ENCODE measurements around a stretch of chr5.

GRCh38 chr5:53226-54257, 38.4 kb upstream of the PLEKHG4B start:
- RAMPAGE, long total RNA: no peak
- RRBS: 5% methylated on average over 14 of the region's 101 CpGs
PRO-cap:
- standard: no peak
- CoPRO, capped RNA only, 2 experiments: no peak in any of the 2 experiments
- CoPRO, capped and uncapped RNA, 2 experiments: no peak in any of the 2 experiments
- CoPRO, uncapped RNA only, 2 experiments: no peak in any of the 2 experiments
CAGE:
- cytosol, long polyA plus RNA: no peak
- long polyA plus RNA: no peak
- nucleolus, long total RNA: no peak
- nucleus, long polyA plus RNA: no peak

DNA sequence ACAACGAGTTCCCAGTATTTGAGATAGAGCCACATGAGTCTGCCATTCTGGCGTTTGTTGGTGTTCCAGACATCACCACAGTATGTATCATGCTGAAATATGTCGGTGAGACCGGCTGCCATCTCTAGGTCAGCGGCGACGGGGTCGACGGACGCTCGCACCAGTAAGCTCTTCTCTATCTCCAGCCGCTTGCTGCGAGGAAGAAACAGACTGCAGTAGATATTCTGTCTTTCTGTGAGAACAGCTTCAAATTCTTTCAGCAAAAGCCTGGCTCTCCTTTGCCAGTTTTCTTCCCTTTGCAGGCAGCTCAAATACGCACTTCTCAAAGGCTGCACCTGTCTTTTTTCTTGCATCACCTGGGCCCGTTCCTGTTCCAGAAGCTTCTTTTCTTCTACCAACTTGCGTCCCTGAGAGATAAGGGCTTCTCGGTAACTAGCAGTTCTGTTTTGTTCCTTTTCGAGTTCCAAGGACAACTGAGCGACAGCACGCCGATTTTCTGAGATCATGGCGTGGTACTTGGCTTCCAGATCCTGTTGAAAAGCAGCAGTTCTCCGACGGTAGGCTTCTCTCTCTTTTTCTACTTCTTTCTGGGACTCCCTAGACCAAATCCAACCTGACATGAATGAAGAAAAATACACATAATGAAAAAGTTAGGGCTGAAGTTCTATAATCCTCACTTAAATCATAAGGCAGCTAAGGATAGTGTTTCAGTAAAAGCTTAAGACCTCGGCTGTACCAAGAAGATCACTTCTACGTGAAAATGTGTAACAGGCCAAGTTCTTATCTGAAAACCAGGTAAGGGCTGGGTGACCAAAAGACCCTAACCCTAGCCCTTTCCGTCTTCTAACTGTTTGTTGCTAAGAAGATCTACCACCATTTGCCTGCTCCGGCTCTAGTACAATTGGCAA, 12.4 kb downstream of the CCDC127 start:
- RAMPAGE, long total RNA: no peak
- RRBS: 96% methylated on average over 1 of the region's 28 CpGs
PRO-cap:
- standard: no peak
- CoPRO, capped RNA only, 2 experiments: no peak in any of the 2 experiments
- CoPRO, capped and uncapped RNA, 2 experiments: no peak in any of the 2 experiments
- CoPRO, uncapped RNA only, 2 experiments: no peak in any of the 2 experiments
CAGE:
- cytosol, long polyA plus RNA: no peak
- long polyA plus RNA: no peak
- nucleolus, long total RNA: no peak
- nucleus, long polyA plus RNA: no peak

- RAMPAGE, long total RNA: no peak
- RRBS: no CpG with 5 or more reads among the region's 17 CpGs
PRO-cap:
- standard: no peak
- CoPRO, capped RNA only, 2 experiments: no peak in any of the 2 experiments
- CoPRO, capped and uncapped RNA, 2 experiments: no peak in any of the 2 experiments
- CoPRO, uncapped RNA only, 2 experiments: peak in 1 of 2 experiments; most common plus-strand start chr5:237816 (in 1)
CAGE:
- cytosol, long polyA plus RNA: no peak
- long polyA plus RNA: no peak
- nucleolus, long total RNA: no peak
- nucleus, long polyA plus RNA: no peak
Measured at GRCh38 chr5:237674-238215, 19.6 kb downstream of the SDHA start.

DNA sequence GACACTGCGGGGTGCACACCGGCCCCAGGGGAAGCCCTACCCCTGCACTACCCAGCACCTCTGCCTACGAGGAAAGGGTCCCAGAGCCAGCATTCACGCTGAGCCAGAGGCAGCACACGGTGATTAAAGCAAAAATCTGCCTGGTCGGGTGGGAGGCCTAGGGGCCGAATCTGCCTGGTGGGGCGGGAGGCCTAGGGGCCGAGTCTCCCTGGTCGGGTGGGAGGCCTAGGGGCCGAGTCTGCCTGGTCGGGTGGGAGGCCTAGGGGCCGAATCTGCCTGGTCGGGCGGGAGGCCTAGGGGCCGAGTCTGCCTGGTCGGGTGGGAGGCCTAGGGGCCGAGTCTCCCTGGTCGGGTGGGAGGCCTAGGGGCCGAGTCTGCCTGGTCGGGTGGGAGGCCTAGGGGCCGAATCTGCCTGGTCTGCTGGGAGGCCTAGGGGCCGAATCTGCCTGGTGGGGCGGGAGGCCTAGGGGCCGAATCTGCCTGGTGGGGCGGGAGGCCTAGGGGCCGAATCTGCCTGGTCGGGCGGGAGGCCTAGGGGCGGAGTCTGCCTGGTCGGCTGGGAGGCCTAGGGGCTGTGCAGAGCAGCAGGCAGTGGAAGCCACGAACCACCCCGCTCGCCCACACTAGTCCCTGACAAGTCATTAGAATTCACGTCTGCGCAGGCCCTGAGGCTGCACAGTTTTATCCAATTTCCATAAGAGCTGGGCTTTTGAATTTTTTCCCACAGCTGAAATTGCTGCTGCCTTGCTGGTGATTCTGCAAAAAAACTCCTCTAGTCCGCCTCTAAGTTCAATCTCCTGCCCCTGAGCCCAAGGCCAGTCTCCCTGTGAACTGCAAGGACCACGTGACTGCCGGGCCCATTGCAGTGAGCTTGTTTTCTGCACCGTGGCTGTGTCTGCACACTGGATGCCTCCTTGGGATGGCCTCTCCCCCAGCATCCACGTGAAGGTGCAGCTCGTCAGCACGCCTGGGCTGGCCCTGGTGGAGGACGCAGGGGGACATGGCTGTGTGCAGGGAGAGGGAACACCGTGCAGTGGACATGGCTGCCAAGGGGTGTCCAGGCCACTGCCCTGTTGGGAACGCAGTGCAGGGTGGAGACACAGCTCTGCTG, 27.5 kb upstream of the EXOC3 start:
- RAMPAGE, long total RNA: no peak
- RRBS: no CpG with 5 or more reads among the region's 46 CpGs
PRO-cap:
- standard: bidirectional peak, plus-strand start at position 170 of the sequence, minus-strand start at position 62 of the sequence; bidirectional peak, plus-strand start at position 389 of the sequence, minus-strand start at position 440 of the sequence; bidirectional peak, plus-strand start at position 577 of the sequence, minus-strand start at position 546 of the sequence
- CoPRO, capped RNA only, 2 experiments: peak in 2 of 2 experiments; most common plus-strand start position 476 of the sequence (in 2); most common minus-strand start position 444 of the sequence (in 2)
- CoPRO, capped and uncapped RNA, 2 experiments: peak in 2 of 2 experiments; most common plus-strand start position 385 of the sequence (in 1); most common minus-strand start position 125 of the sequence (in 1)
- CoPRO, uncapped RNA only, 2 experiments: no peak in any of the 2 experiments
CAGE:
- cytosol, long polyA plus RNA: no peak
- long polyA plus RNA: no peak
- nucleolus, long total RNA: no peak
- nucleus, long polyA plus RNA: no peak

DNA sequence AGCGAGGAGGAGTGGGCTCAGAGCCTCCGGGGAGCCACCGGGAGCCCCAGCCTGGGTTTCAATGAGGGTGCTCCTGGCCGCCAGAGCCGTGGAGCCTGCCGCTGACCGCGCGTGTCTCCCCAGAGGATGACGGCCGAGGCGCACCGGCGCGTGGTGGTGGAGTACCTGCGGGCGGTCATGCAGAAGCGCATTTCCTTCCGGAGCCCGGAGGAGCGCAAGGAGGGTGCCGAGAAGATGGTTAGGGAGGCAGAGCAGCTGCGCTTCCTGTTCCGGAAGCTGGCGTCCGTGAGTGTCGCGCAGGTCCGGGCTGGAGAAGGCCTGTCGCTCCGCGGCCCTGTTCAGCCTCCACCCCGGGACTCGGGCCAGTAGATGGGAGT, 22.0 kb downstream of the EXOC3 start:
- RAMPAGE, long total RNA: no peak
- RRBS: 96% methylated on average over 22 of the region's 34 CpGs
PRO-cap:
- standard: no peak
- CoPRO, capped RNA only, 2 experiments: no peak in any of the 2 experiments
- CoPRO, capped and uncapped RNA, 2 experiments: no peak in any of the 2 experiments
- CoPRO, uncapped RNA only, 2 experiments: peak in 1 of 2 experiments; most common plus-strand start position 61 of the sequence (in 1)
CAGE:
- cytosol, long polyA plus RNA: no peak
- long polyA plus RNA: no peak
- nucleolus, long total RNA: no peak
- nucleus, long polyA plus RNA: no peak

DNA sequence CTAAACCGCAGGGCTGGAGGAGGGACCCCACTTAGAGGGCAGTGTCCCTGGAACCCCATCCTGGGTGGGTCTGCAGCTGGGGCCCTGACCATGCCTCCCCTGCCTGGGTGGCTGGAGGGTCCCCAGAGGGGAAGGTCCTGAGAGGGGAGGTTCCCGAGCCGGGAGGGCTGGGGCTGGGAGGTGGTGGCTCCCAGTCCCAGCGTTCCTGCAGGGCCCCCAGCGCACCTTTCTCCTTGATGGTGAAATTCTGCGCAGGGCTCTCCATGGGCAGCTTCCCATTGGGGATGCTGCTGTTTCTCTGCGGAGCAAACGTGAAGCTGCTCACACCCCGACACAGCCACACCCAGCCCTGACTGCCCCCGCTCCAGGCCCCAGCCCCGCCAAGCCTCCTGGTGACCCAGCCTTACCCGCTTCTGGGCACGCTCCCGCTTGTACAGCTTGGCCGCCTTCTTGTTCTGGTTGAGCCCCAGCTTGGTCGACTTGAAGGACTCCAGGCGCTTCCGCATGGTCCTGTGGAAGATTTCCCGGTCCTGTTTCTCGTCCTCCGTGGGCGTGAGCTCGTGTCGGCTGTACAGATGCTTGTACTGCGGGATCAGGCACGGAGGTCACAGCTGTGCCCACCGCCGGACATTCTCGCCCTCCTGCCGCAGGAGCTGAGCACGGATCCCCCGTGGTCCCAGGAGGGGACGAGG, 33.0 kb downstream of the EXOC3 start:
- RAMPAGE, long total RNA: no peak
- RRBS: 24% methylated on average over 3 of the region's 33 CpGs
PRO-cap:
- standard: no peak
- CoPRO, capped RNA only, 2 experiments: no peak in any of the 2 experiments
- CoPRO, capped and uncapped RNA, 2 experiments: no peak in any of the 2 experiments
- CoPRO, uncapped RNA only, 2 experiments: peak in 1 of 2 experiments; most common plus-strand start position 264 of the sequence (in 1)
CAGE:
- cytosol, long polyA plus RNA: no peak
- long polyA plus RNA: no peak
- nucleolus, long total RNA: no peak
- nucleus, long polyA plus RNA: no peak

DNA sequence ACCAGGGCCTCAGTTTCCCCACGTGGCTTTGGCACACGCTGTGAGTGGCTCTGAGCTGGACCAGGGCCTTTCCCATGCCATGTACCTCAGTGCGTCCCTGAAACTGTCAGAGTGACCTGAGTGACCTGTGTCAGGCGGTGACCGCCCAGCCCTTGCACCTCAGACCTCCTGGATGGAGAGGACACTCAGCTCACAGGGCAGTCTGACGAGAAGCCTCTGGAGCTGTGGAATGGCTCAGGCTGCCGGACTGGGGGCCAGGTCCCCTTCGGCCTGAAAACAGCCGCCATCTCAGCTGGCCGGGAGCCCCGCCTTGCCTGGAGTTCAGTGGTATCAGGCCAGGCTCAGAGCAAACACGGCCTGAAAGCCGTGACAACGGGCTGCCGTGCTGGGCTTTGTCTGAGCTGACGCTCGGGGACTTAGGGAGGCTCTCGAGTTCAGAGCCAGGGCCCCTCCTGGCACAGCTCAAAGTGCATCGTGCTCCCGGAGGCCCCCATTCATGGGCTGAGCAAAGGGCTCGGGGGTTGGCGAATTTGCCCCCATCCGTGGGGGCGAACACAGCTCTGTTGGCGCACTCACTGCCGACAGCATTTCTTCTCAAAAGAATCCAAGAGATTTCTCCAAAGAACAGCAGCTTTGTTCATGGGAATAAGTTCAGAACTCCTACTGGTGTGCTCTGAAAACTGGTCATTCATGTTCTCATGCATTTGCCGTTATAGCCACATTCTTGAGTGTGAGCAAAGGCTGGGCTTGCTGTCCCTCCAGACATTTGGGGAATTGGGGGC, 8.4 kb upstream of the SLC9A3 start:
- RAMPAGE, long total RNA: no peak
- RRBS: 6% methylated on average over 4 of the region's 27 CpGs
PRO-cap:
- standard: no peak
- CoPRO, capped RNA only, 2 experiments: no peak in any of the 2 experiments
- CoPRO, capped and uncapped RNA, 2 experiments: no peak in any of the 2 experiments
- CoPRO, uncapped RNA only, 2 experiments: no peak in any of the 2 experiments
CAGE:
- cytosol, long polyA plus RNA: no peak
- long polyA plus RNA: no peak
- nucleolus, long total RNA: no peak
- nucleus, long polyA plus RNA: no peak

GRCh38 chr5:613019-613341, 840 bp downstream of the CEP72 start:
- RAMPAGE, long total RNA: no peak
- RRBS: no CpG with 5 or more reads among the region's 3 CpGs
PRO-cap:
- standard: no peak
- CoPRO, capped RNA only, 2 experiments: no peak in any of the 2 experiments
- CoPRO, capped and uncapped RNA, 2 experiments: no peak in any of the 2 experiments
- CoPRO, uncapped RNA only, 2 experiments: no peak in any of the 2 experiments
CAGE:
- cytosol, long polyA plus RNA: no peak
- long polyA plus RNA: no peak
- nucleolus, long total RNA: no peak
- nucleus, long polyA plus RNA: no peak

DNA sequence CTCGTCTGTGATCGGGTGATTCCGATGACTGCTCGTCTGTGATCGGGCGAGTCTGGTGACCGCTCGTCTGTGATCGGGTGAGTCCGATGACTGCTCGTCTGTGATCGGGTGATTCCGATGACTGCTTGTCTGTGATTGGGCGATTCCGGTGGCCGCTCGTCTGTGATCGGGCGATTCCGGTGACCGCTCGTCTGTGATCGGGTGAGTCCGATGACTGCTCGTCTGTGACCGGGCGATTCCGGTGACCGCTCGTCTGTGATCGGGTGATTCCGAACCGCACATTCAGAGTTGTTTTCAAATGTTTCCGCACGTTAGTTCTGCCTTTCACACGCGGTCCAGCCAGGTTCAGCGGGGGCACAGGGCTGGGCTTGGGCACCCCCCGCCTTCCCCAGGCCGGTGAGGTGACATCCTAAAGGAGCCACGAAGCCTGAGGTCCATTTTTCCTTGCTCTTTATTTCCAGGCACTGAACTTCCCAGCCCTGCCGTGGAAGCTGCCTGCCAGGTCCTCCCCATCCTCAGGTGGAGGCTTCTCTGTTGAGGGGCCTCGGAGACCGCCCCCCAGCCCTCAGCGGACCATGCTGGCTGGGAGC, 30.1 kb downstream of the TPPP start:
- RAMPAGE, long total RNA: no peak
- RRBS: 98% methylated on average over 7 of the region's 45 CpGs
PRO-cap:
- standard: no peak
- CoPRO, capped RNA only, 2 experiments: no peak in any of the 2 experiments
- CoPRO, capped and uncapped RNA, 2 experiments: no peak in any of the 2 experiments
- CoPRO, uncapped RNA only, 2 experiments: no peak in any of the 2 experiments
CAGE:
- cytosol, long polyA plus RNA: no peak
- long polyA plus RNA: no peak
- nucleolus, long total RNA: no peak
- nucleus, long polyA plus RNA: no peak

- RAMPAGE, long total RNA: no peak
- RRBS: no CpG with 5 or more reads among the region's 11 CpGs
PRO-cap:
- standard: no peak
- CoPRO, capped RNA only, 2 experiments: no peak in any of the 2 experiments
- CoPRO, capped and uncapped RNA, 2 experiments: no peak in any of the 2 experiments
- CoPRO, uncapped RNA only, 2 experiments: no peak in any of the 2 experiments
CAGE:
- cytosol, long polyA plus RNA: no peak
- long polyA plus RNA: no peak
- nucleolus, long total RNA: no peak
- nucleus, long polyA plus RNA: no peak
Measured at GRCh38 chr5:713593-714235, 20.6 kb upstream of the TPPP start.

GRCh38 chr5:864083-864636, 13.4 kb upstream of the ZDHHC11 start:
- RAMPAGE, long total RNA: no peak
- RRBS: no CpG with 5 or more reads among the region's 22 CpGs
PRO-cap:
- standard: no peak
- CoPRO, capped RNA only, 2 experiments: no peak in any of the 2 experiments
- CoPRO, capped and uncapped RNA, 2 experiments: no peak in any of the 2 experiments
- CoPRO, uncapped RNA only, 2 experiments: peak in 2 of 2 experiments; most common minus-strand start chr5:864340 (in 1)
CAGE:
- cytosol, long polyA plus RNA: no peak
- long polyA plus RNA: no peak
- nucleolus, long total RNA: no peak
- nucleus, long polyA plus RNA: no peak

DNA sequence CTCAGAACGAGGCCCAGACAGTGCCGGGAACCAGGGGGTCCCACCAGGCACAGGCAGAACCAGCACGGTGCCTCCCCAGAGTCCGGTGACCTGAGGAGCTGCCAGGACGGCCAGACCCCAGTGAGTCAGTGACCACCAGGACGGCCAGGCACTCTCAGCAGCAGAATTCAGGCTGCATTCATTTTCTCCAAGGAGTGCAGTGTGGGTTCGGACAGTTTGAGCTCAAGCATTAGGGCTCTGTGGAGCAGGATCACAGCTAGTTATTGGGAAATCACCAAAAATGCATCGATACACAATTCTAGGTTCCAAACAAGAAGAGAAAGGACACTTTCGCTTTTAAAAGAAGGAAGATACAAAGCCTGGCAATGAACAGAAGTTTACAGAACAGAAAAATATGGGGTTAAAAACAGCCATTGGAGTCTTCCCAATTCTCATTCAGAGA, 43.6 kb upstream of the NKD2 start:
- RAMPAGE, long total RNA: no peak
- RRBS: 69% methylated on average over 3 of the region's 9 CpGs
PRO-cap:
- standard: no peak
- CoPRO, capped RNA only, 2 experiments: no peak in any of the 2 experiments
- CoPRO, capped and uncapped RNA, 2 experiments: no peak in any of the 2 experiments
- CoPRO, uncapped RNA only, 2 experiments: no peak in any of the 2 experiments
CAGE:
- cytosol, long polyA plus RNA: no peak
- long polyA plus RNA: no peak
- nucleolus, long total RNA: no peak
- nucleus, long polyA plus RNA: no peak

GRCh38 chr5:1137475-1138485, 25.9 kb upstream of the SLC12A7 start:
- RAMPAGE, long total RNA: no peak
- RRBS: 16% methylated on average over 3 of the region's 32 CpGs
PRO-cap:
- standard: unidirectional peak, minus-strand start at chr5:1138257
- CoPRO, capped RNA only, 2 experiments: no peak in any of the 2 experiments
- CoPRO, capped and uncapped RNA, 2 experiments: no peak in any of the 2 experiments
- CoPRO, uncapped RNA only, 2 experiments: no peak in any of the 2 experiments
CAGE:
- cytosol, long polyA plus RNA: no peak
- long polyA plus RNA: no peak
- nucleolus, long total RNA: no peak
- nucleus, long polyA plus RNA: no peak

DNA sequence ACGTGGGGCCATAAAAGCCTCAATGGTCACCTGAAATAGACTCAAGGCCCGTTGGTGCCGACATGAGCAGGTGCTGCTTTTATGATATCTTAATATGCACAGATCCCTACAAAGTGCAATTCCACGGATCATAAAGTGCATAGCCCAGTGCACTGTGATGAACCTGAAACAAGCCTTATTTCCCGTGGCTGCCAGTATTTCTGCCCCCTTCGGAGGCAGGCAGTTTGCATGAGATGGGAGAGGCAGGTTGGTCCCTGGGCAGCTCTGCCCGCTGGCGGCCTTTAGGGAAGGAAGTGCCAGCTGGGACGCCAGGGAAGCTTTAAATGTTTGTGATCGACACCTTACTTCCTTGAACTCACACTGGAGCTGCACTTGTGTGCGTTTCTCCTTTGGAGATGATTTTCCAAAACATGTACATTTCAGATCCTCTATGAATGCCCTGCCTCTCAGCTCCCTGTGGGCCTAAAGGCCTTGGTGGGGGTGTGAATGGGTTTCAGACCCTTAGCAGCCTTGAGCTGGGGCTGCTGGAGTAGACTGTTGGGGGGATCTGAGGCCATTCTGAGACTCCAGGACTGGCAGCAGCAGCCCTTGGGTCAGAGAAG, 14.7 kb downstream of the SLC6A18 start:
- RAMPAGE, long total RNA: no peak
- RRBS: no CpG with 5 or more reads among the region's 11 CpGs
PRO-cap:
- standard: no peak
- CoPRO, capped RNA only, 2 experiments: no peak in any of the 2 experiments
- CoPRO, capped and uncapped RNA, 2 experiments: no peak in any of the 2 experiments
- CoPRO, uncapped RNA only, 2 experiments: no peak in any of the 2 experiments
CAGE:
- cytosol, long polyA plus RNA: no peak
- long polyA plus RNA: no peak
- nucleolus, long total RNA: no peak
- nucleus, long polyA plus RNA: no peak

DNA sequence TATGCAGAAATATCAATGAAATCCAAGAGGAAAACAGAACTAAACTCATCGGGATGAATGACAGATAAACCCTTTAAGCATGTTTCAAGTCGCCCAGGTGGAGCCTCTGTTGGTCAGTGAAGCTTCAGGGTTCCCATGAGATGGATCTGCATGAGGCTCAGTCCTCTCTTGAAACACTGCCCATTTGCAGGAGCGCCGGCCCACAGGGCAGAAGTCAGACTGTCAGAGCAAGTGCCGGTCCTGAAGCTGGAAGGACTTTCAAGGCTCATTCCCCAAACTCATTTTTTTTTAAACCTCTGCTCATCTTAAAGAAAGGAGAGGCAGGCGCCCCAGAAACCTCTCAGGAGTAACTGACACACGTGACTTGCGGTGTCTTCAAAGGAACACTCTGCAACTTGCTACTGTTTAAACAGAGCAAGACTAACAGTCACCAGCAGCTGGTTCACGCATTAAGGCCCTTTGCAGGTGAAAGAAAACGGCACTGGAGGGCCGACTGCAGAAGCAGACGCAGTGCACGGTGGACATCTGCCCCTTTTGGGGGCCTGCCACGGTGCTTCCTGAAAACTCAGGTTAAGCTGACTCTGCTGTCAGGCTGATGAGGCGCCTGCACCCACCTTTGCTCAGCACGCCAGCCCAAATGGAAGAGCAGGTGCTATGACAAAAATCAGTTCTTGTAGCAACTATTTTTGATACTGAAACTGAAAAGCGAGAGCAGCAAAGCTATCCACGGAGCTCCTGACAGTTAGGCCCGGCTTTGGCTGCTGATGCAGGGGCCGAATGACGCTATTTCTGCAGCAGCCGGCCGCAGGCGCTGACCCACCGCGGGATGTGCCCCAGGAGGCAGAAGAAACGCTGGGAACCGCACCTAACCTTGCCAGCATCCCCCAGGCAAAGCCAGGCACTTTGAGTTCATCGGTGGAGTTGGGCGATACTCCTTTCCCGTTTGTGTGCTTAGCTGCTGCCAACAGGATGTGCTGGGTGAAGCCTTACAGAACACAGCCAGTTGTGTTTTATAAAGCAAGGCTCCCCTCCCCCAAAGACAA, 20.8 kb upstream of the TERT start:
- RAMPAGE, long total RNA: no peak
- RRBS: 29% methylated on average over 5 of the region's 31 CpGs
PRO-cap:
- standard: no peak
- CoPRO, capped RNA only, 2 experiments: no peak in any of the 2 experiments
- CoPRO, capped and uncapped RNA, 2 experiments: no peak in any of the 2 experiments
- CoPRO, uncapped RNA only, 2 experiments: no peak in any of the 2 experiments
CAGE:
- cytosol, long polyA plus RNA: no peak
- long polyA plus RNA: no peak
- nucleolus, long total RNA: no peak
- nucleus, long polyA plus RNA: no peak

GRCh38 chr5:1380146-1380606, 35.3 kb upstream of the CLPTM1L start:
- RAMPAGE, long total RNA: no peak
- RRBS: 32% methylated on average over 5 of the region's 23 CpGs
PRO-cap:
- standard: no peak
- CoPRO, capped RNA only, 2 experiments: no peak in any of the 2 experiments
- CoPRO, capped and uncapped RNA, 2 experiments: no peak in any of the 2 experiments
- CoPRO, uncapped RNA only, 2 experiments: no peak in any of the 2 experiments
CAGE:
- cytosol, long polyA plus RNA: no peak
- long polyA plus RNA: no peak
- nucleolus, long total RNA: no peak
- nucleus, long polyA plus RNA: no peak

GRCh38 chr5:1460574-1461407, 15.6 kb upstream of the SLC6A3 start:
- RAMPAGE, long total RNA: no peak
- RRBS: no CpG with 5 or more reads among the region's 12 CpGs
PRO-cap:
- standard: no peak
- CoPRO, capped RNA only, 2 experiments: no peak in any of the 2 experiments
- CoPRO, capped and uncapped RNA, 2 experiments: no peak in any of the 2 experiments
- CoPRO, uncapped RNA only, 2 experiments: peak in 2 of 2 experiments; most common plus-strand start chr5:1460979 (in 1); most common minus-strand start chr5:1460862 (in 1)
CAGE:
- cytosol, long polyA plus RNA: no peak
- long polyA plus RNA: no peak
- nucleolus, long total RNA: no peak
- nucleus, long polyA plus RNA: no peak

Data from K562 (cell line).